ENCODE measurements around a stretch of chr10.

- RAMPAGE, long total RNA, result no peak
- RRBS, result no CpG with 5 or more reads among the region's 2 CpGs
Measured at GRCh38 chr10:74011569-74012361, 13.8 kb downstream of the VCL start.

DNA sequence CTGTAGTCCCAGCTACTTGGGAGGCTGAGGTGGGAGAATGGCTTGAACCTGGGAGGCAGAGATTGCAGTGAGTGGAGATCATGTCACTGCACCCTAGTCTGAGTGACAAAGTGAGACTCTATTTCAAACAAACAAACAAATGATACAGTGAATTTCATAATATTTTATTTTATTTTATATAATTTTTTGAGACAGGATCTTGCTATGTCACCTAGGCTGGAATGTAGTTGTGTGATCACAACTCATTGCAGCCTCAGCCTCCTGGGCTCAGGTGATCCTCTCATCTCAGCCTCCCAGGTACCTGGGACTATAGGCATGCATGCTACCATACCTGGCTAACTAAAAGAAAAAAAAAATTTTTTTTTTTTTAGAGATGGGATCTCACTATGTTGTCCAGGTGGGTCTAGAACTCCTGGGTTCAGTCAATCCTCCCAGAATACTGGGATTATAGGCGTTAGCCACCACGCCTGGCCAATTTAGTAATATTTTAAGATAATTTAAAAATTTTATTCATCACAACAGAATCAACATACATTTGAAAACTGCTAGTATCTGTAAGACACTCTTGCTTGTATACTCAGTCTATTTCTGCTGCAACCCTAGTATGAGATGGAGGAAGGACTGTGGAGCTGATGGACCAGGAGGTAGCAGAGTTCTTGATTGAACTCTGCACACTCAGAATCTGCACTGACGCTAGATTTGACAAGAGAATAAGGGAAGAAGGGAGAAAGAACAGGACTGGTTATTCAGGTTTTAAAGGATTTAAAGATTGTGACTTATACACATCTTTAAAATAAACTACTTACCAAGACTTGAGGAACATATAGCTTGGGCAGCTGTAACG lies 57.5 kb downstream of the VCL start:
- RAMPAGE, long total RNA, result no peak
- RRBS, result no CpG with 5 or more reads among the region's 4 CpGs

DNA sequence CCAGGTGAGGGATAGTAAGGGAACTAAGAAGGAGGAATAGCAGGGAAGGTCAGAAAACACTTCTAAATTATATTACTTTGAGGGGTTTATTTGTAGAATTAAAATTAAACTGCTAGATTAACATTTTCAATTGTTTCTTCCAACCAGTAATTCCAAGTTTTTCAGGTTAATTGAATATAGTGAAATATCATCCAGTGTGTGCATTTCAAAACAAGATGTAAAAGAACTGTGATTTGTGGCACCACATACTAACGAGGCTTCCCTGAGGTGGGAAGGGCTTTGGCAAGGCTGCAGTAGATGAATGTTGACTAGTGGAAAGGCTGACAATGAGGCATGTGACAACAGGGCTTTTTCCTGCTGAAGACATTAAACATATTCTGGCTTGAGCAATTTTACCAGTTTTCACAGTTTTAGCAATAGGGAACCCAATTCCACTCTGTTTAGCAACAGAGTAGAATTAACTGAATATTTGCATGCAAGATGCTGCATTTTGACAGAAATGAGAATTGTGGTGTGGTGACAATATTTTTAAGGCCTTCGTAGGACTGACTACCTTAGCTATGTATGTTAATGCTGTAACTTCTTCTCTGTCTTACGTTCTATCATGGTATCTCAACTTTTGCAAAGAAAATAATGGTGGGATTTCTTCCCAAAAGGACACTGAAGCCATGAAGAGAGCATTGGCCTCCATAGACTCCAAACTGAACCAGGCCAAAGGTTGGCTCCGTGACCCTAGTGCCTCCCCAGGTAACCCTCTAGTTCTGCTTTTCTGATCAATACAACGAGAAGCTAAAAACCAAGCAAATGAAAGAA lies 68.6 kb downstream of the AP3M1 start:
- RAMPAGE, long total RNA, result no peak
- RRBS, result no CpG with 5 or more reads among the region's 5 CpGs

DNA sequence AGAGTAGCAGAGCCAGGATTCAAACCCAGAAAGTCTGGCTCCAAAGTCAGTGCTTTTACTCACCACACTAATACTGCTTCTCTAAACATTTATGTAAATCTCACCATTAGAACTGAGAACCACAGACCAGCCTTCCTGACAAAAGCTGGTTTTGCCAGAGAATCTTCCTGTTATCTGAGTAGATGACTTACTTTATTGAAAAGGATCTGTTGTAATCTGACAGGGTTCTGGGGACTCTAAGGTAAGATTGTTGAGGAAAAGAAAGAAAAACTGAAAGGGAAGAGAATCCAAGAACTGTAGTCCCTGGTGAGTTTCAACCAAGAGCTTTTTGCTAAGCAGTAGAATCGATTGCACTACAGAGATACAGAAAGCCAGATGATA lies 153.5 kb upstream of the KAT6B start:
- RAMPAGE, long total RNA, result no peak
- RRBS, result no CpG with 5 or more reads among the region's 1 CpG

DNA sequence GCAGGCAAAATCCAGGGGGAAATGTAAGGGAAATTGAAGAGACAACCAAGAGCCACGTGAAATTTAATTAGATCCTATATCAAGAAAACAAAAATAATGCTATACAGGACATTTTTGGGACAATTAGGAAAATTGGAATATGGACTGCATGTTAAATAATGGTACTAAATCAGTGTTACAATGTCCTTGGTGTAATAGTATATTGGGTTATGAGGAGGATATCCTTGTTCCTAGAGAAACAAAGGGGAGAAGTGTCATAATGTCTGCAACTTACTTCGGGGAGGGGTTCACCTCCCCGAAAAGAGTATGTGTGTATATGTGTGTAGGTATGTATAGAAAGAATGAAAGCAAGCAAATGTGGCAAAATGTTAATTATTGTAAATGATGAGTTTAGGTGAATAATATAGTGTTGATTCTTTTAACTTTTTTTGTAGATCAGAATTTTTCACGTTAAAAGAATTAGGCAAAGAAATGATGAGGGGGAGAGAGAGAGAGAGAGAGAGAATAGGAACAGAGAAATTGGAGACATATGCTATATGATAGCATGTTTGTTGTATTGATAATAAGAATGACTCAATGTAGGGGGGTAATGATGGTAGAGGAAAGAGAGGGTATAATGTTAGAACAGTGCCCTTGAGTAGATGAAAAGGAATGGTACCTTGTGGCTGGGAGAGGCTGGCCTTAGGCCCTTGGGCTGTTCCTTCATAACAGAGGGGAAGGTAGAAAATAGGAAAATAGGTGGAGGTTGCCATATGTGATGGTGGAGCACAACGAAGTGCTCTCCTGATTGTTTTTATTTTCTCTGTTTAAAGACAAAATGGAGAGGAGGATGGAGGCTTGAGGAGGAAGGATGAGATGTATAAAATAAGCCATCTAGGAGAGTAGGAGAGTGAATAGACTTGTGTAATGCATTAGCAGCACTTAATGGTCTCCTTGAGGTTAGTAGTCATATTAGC lies 45.6 kb downstream of the SAMD8 start:
- RAMPAGE, long total RNA, result no peak
- RRBS, result no CpG with 5 or more reads among the region's 5 CpGs

GRCh38 chr10:75201616-75202514 lies 8.7 kb upstream of the VDAC2 start:
- RAMPAGE, long total RNA, result no peak
- RRBS, result no CpG with 5 or more reads among the region's 10 CpGs

GRCh38 chr10:75210915-75211201 lies 262 bp downstream of the VDAC2 start:
- RAMPAGE, long total RNA, result no peak
- RRBS, result 2% methylated on average over 9 of the region's 33 CpGs

- RAMPAGE, long total RNA, result no peak
- RRBS, result no CpG with 5 or more reads among the region's 23 CpGs
Measured at GRCh38 chr10:75211202-75212009, 810 bp downstream of the VDAC2 start.

GRCh38 chr10:75400775-75400876 lies 938 bp downstream of the ZNF503 start:
- RAMPAGE, long total RNA, result no peak
- RRBS, result no CpG with 5 or more reads among the region's 10 CpGs

GRCh38 chr10:75402514-75403284 lies 1.1 kb upstream of the ZNF503 start:
- RAMPAGE, long total RNA, result start-site peak on the plus strand at chr10:75402826-75402959, 80 and 21 reads in 2 replicates
- RRBS, result no CpG with 5 or more reads among the region's 46 CpGs

DNA sequence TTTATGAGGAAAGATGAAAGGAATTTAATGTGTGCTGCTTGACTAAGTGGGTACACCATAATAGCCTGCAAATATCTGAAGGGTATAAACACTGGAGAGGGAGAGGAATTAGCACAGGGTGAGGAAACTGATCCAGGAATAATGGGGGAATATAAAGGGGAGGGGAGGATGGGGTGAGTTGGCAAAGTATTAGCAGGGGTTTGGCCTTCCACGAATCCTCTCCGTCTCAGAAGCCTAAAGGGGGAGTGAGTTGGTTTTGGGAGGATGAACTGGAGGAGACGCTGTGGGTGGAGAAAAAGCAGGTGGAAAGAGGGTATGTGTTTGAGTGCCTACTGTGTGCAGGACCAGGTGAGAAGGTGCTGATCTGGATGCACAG lies 67.2 kb downstream of the LRMDA start:
- RAMPAGE, long total RNA, result no peak
- RRBS, result no CpG with 5 or more reads among the region's 3 CpGs

DNA sequence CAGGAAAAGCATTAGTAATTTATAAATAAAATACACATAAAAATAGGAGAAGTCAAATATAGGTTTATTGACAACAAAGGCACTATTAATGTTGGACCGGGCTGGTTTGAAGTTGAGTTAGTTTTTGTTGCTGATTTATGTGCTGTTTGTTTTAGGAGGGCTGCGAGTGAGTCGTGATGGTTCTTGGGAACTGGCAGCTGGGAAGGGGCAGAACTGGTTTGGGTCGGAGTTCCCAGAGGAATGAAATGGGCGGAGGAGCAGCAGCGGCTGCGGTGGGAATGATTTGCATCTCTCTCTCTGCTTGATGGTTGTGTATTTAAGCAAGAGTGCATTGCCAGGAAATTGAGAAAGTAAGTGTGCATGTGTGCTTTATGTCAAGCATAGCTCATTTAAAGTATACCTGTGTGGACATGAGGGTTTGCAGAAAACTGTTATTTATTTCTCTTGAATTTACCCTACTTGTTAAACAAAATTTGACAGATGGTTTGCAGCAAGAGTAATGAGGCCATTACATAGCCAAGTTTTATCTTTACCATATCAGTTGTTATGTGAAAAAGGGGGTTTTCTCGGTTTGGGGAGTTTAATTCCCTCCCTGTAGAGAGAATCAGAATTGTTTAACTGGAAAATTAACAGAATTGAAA lies 81.1 kb downstream of the LRMDA start:
- RAMPAGE, long total RNA, result no peak
- RRBS, result no CpG with 5 or more reads among the region's 8 CpGs

DNA sequence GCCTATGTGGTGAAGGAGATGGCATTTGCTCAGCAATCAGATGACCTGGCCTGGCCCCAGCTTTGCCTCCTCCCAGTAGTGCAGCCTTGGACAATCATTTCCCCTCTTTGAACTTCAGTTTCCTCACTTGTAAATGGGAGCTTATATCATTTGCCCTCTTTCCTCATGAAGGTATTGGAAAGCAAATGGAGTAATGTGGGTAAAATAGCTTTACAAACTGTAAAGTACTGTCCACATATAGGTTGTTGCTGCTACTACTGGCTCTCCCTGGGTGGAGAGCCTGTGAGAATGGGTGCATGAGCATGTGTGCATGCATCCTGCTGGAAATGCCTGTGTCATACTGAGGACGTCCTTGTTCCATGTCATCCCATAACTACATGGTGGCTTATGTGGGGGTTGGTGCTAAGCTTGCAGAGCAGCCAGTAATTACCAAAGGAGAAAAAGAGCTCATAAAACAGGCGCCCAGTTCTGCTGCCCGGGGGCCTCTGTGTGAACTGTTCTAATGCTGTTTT lies 91.6 kb downstream of the LRMDA start:
- RAMPAGE, long total RNA, result no peak
- RRBS, result no CpG with 5 or more reads among the region's 3 CpGs

DNA sequence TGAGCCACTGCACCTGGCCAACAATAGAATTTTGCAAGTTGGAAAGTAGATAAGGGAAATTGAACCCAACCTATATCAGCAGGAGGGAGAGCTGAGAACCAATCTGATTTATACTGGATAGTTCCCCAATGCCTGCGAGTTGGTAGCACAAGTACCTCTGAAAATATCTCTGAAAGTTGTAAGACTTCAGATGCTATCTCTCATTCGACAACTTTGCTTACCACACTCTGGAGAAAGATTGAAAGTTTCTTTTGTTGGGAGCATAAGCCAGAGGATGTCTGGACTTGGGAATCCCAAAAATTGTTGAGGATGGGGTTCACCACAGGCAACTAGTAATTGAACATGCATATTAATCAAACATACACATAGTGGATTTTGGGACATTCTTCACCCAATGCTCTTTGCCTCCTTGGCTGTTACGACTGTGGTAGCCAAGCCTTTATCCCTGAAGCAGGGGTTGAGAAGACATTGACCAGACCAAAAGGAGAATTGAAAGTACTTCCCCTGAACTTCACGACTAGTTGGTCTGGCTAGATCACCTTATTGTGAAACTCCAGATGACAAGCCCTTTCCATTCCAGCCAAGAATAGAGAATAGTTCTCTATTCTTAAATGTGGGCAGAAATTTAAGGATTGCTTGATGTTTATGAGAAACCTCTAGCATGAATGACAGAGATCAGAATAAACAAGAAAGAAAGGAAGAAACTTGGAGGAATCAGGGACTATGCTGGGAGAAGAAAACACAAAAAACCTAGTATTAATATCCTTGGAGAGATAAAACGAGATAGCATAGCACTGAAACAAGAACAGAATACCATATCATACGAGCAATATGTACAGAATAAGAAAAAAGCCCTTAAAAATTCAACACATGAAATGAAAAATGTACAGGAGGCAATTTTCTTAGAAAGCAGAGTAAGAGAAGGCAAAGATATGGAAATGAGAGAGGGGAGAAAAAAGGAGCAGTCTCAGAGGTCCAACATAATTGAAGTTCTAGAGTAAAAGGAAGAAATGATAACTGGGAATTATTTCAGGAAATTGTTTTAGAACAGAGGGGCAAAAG lies 97.0 kb downstream of the LRMDA start:
- RAMPAGE, long total RNA, result no peak
- RRBS, result no CpG with 5 or more reads among the region's 6 CpGs

DNA sequence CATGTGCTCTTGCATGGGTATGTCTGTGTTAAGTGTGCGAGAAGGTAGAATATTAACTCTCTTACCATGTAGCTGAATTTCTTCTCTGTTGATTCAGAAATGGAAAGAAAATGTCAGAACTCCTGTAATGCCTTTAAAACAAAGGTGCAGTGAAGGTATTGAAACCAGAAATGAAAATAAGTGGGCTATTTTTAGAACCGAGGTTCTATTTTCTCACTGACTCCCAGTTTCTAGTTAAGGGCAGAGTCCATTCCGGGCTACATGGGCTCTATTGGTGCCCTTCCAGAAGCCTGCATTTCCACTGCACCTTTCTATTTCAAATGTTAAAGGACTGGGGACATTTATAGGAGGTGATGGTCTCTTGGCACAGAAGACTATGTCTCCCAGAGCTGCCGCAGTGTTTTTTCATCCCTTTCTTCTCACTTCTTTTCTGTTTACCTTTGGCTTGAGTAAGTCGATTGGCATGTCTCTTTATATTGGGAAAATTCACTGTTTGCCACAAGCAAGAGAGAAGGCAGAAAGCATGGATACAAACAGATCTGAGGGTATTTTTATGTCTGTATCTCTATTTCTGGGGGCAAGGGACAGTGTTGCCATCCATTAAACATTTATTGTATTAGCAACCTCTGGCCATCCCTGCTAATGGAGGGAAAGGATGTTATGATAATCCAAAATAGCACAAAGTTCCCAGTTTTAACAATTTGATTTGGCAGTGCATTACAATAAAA lies 175.0 kb downstream of the LRMDA start:
- RAMPAGE, long total RNA, result no peak
- RRBS, result no CpG with 5 or more reads among the region's 5 CpGs

- RAMPAGE, long total RNA, result no peak
- RRBS, result no CpG with 5 or more reads among the region's 14 CpGs
Measured at GRCh38 chr10:75639186-75639989, 208.0 kb downstream of the LRMDA start.

GRCh38 chr10:75664256-75664748 lies 232.9 kb downstream of the LRMDA start:
- RAMPAGE, long total RNA, result no peak

DNA sequence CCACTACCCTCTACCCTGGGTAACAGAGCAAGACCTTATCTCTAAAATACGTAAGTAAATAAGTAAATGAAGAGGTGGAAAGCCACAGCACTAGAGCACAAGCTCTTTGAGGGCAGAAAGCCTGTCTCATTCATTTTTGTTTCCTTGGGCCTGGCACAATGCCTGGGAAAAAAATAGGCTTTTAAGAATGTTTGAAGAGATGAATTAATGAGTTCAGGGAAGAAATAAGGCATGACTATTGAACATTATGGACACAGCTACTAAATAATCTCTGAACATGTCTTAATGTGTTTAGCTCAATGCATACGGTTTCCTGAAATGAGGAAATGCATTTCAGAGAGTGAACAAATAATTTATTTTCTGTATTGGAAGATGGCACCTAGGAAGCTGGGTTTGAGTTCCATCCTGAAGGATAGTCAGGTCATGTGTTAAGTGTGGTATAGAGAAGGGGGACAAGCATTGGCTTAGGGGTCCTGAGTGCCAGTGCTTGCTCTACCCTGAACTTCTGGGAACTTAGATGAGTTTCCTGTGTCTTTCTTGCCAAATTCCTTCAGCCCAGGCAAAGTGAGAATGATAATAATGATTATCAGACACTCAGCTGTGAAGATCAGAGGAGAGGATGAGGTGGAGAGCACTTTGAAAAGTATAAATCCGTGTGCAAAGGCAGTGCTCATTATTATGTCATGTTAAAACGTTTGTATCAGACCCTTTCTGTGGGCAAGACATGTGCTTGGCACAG lies 411.7 kb downstream of the LRMDA start:
- RAMPAGE, long total RNA, result no peak
- RRBS, result no CpG with 5 or more reads among the region's 4 CpGs

DNA sequence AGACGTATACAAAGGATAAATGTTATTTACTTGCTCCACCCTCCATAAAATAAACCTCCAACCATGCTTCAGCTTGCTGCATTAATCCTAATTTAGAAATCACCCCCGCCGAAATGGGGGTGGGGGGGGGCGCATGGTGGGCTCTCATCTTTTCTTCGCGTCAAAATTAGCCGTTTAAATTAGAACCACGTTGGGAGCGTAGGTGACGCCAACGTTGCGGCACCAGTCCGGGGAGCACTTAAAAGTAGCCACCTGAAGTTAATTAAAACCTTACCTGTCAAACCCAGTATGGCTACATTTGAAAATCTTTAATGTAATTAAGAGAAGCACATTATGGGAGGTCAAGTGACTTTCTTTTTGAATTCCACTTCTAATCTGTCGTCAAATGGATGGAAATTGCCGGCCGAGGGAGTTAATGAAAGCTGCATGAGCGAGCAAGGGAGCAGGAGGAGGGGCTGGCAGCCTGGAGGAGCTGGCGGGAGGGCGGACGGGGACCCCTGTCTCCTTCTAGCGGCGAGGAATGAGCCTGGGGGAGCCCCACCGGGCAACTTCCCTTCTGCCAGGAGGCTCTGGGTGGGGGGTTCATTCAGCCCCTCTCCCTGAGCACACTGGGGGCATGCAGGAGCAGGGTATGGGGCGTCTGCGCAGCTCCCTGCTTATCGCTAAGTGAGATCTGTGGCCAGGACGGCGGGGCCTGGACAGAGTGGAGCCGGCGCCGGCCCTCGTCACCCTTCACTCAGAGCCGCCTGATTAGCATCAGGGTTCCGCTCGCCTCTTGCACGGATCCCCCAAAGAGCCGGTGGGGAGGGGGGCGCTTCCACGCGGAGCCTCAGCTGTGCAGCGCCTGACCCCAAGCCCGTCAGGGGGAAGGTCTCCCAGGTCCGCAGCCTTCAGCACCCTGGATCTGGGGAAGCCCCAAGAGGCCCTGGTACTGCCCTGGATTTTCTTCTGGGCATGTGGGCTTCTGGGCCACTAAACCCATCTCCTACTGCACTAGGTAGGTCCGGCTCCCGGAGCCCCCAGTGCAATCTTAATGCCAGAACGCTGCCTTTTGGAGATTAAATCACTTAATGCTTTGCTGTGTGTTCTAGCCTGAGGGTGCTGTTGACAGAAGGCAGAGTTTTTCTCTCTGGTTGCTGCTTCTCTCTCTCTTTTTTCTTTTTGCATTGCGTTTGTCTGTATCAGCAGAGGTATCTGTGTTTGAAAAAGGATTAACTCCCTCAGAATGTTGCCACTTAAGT lies 680.7 kb downstream of the LRMDA start:
- RAMPAGE, long total RNA, result no peak
- RRBS, result 13% methylated on average over 7 of the region's 47 CpGs

GRCh38 chr10:76302997-76303531 lies 871.6 kb downstream of the LRMDA start:
- RAMPAGE, long total RNA, result no peak
- RRBS, result no CpG with 5 or more reads among the region's 6 CpGs